SEM (cell line): ENCODE data around the genes CFAP92, RAB43 and PLXND1.

GRCh38 chr3:128884389-128884877 is 5.0 kb downstream of the ACAD9 start:
- PRO-cap, result no peak

- PRO-cap, result bidirectional peak, plus-strand start at chr3:128994286, minus-strand start at chr3:128994076
Measured at GRCh38 chr3:128993852-128994454, at the start of gene CFAP92. CFAP92 (minus strand) TSS chr3:128994076.

DNA sequence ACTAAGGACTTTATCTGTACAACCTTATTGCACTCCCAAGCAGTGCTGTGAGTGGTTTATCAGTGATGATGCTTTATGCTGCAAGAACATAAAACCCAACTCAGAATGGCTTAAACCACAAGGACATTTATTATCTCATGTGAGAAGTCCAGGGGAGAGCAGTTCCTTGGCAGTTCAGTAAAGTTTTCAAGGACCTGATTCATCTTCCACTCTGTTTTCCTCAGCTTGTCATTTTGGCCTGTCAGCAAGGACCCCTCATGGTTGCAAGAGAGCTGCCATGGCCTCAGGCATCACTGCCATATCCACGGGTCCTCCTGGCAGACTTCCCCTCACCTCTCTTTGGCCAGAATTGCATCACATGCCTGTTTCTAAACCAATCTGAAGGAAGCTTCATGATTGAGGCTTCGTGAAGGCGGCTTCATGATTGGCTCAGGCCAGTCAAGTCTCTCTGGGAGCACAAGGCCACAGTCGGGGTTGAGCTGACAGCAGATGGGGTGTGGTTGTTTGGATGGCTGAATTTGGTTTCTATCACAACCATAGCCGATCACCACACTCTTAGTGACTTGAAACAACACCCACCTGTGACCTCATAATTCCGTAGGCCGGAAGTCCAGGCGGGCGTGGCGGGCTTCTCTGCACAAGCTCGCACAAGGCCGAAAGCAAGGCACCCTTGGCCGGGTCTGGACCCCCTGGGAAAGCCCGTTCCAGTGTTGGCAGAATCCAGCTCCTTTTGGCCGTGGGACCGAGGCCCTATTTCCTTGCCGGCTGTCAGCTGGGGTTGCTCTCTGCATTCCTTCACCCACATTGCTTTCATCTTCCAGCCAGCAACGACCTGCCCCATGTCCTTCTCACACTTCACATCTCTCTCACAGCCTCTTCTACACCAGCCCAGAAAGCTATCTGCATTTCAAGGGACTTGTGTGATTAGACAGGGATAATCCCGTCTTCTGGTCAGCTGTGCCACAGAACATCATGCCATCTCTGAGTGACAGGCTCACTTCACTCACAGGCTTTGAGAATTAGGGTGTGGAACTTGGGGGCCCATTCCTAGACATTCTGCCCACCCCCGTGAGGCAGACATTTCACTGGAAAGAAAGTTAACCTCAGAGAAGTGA is 16.1 kb downstream of the EFCC1 start:
- PRO-cap, result bidirectional peak, plus-strand start at position 638 of the sequence, minus-strand start at position 326 of the sequence

- PRO-cap, result no peak
Measured at GRCh38 chr3:129039903-129040382, 20.6 kb upstream of the GP9 start.

DNA sequence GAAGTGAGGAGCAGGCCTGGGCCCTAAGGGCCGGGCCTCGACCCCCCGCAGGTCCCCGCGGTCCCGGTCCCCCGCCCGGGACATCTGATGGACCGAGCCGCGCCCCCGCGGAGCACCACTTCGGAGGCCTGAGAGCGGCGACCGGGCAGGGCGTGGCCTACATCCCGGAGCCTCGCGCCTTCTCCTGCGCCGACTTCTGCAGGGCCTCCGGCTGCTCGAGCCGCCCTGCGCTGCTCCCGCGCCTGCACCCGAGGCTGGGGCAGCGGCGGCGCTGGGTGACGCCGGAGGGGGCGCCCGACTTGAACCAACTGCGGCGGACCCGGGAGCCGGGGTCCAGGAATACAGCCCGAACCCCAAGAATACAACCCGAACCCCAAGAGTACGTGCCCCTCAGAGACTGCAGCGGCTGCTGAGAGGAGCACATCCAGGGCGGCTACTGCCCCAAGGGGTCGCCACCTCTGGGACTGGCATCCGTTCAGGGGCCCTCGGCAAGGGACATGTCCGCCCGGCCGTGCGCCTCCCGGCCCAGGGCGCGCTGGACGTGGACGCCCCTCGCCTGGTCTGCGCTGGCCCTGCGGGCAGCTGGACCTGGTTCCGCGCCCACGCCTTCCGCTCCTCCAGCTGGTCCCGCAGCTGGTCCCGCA is 14.8 kb upstream of the GP9 start:
- PRO-cap, result no peak

- PRO-cap, result no peak
Measured at GRCh38 chr3:129077169-129077508, 16.6 kb downstream of the GP9 start.

GRCh38 chr3:129087365-129087818 is 26.8 kb downstream of the GP9 start:
- PRO-cap, result no peak

- PRO-cap, result unidirectional peak, minus-strand start at chr3:129121804; unidirectional peak, minus-strand start at chr3:129122010
Measured at GRCh38 chr3:129121728-129122646, at the start of gene RAB43. RAB43 (minus strand) TSS chr3:129121804.

DNA sequence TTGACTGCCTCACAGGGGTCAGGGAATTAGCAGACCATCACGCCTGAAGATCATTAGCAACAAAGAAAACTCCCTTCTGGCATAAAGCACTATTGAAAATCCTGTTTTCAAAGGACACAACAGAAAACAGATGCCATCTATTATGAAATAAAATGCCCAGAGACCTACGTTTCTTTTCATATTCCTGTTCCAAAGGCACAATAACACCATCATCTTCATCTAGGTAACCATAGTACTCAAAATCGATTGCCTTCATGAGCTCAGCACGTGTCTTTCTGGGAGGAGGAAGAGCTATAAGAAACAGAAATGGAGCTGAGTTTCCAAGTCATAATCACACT is 13.0 kb upstream of the RAB43 start:
- PRO-cap, result no peak

DNA sequence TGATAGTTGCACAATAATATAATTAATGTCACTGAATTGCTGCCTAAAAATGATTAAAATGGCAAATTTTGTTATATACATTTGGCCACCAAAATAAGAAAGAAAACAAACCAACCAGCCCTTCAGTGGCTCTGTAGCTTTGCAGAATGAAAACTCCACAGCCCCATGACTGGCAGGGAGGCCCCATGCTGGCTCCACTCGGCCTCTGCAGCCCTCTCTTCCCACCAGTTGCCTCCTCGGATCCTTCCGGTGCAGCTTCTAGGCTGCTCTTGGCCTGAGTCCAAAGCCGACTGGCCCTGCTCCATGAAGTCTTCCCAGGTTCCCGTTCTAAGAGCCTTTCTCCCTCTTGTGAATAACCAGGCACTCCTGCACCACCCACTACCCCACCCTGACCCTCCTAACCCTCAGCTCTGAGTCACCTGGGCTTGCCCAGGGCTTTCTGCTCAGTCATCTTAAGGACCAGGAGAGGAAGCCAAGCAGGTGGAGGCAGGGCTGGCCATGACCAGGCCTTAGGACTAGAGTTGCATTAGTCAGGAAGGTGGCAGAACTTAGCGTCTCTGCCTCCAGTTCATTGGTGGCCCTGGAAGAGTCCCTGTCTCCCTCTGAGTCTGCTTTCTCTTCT is 28.0 kb upstream of the CNBP start:
- PRO-cap, result no peak

DNA sequence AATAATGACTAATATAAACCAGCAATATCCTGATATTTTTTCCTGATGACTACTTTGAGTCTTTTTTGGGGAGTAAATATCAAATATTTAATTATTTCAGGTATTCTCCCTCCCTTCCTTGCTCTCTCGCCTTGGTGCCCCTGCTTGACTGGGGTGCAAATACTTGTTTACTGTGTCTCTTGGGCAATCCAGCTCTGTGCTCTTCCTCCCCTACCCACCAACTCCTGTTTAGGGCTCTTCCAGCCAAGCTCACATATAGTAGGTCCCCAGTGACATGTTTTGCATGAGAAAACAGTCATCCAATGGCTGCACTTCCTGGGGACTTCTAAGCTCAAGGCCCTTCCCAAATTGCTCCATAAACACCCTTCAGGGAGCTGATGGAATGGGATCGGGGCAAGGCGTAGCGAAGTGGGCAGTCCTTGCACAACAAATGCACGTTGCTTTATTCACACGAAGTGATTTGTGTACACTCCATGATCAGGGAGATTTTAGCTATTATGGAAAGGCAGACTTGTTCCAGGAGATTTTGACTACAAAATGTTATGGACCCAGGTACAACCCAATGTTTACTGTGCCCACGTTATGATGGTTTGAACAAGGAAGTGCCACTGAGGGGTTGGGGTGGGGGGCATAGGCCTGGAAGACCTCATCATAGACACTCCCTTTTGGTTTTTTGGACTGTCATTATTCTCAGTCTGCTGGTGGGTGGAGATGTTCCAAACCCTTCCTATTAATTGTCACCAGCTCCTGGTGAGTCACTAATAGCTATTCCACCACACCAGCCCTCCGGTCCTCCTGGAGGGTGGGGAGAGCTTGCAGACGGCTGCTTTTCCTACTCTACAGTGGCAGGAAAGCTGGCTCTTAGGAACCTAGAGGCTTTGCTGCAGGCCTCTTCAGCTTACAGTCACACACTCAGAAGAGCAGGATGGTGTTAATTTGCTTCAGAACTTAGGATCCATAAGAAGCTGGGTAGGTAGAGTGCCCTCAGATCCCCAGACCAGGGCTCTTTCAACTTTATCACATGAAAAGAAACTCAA is 9.2 kb upstream of the COPG1 start:
- PRO-cap, result no peak

DNA sequence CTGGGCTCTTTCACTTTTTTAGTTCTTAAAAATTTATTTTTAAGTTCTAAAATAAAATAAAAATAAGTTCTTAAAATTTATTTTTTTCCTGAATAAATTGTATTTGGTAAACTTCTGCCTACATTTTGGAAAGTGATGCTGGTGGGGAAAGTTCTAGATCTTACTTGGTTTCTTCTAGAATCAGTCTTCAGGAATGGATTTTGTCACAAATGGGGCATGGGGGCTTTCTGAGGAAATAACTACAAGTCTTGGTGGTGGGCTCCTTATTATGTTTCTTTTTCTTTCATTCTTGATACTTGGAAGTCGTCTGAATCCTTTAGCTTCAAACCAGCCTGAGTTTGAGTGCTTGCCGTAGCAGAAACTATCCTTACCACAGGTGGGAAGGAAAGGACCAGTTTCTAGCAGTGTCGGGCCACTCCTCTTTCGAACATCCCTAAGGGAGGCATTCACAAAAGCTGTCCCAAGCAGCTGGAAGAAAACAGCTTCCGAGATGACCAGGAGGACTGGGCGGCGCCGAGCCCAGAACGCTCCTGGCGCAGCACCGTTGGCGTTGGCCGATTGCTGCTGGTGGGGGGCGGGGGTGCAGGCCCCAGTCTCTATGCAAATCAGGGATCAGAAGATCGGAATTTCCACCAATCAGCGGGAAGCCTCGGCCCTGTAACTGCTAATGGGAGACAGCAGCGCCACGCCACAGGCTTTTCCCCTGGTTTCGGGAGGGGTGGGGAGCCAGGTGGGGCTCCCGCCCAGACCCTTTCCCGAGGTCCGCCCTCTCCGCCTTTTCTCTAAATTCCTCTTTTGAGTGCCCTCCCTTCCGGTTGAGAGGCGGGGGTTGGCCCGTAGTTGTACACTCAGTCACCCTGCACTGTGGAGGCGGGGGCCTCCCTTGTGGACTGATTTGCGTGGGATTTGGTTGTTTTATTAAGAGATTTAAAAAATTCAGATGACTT is 10.6 kb downstream of the H1-10 start:
- PRO-cap, result no peak

GRCh38 chr3:129402127-129402812 is 26.2 kb downstream of the EFCAB12 start:
- PRO-cap, result no peak

GRCh38 chr3:129429872-129431074 is 1.8 kb upstream of the EFCAB12 start:
- PRO-cap, result no peak

GRCh38 chr3:129486424-129486793 is 42.0 kb upstream of the RHO start:
- PRO-cap, result no peak

DNA sequence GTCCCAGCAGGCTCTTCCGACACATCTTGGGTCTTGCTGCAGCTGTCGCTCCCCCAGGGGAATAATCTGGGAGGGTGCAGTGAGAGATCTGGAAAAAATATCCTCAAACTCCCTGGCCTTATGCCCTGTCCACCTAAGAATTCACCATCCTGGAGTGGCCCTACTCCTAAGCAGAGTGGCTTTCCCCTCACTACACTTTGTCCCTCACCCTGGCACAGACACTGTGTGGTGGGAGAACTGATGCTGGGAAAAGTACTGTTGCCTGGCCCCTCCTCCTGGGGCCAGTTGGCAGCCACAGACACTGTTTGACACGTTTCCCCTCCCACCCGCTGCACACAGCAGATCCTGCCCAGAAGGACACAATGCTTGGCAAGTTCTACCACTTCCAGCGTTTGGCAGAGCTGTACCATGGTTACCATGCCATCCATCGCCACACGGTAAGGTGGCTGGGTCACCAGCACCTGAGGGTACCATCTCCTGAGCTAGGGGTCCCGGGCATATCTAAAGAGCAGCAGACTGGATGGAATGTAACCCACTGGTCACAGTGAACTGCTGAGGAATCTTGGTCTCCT is 21.0 kb upstream of the RHO start:
- PRO-cap, result no peak

- PRO-cap, result no peak
Measured at GRCh38 chr3:129557059-129558013, 14.4 kb downstream of the H1-8 start.

DNA sequence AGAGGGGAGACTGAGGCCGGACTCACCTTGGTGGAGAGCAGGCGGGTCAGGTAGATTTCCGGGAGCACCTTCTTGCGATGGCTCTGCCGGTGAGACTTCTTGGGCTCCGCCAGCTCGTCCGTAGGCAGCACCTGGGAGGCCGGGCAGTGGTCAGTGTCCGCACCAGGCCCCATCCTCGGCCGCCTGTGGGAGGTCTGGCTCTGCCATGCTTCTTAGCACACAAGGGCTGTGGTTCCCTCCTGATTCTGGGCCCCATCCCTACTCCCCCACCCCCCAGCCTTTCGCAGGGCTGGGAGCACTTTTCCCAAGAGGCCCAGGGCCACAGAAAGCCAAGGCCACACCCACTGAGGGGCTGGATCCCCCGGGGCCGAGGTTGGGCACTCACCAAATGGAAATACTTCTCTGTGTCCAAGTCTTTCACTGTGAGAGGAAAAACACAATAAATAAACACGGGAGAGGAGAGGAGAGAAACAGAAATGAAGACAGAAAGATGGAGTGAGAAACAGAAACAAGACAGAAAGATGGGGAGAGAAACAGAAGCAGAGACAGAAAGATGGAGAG is 17.4 kb downstream of the H1-8 start:
- PRO-cap, result no peak

DNA sequence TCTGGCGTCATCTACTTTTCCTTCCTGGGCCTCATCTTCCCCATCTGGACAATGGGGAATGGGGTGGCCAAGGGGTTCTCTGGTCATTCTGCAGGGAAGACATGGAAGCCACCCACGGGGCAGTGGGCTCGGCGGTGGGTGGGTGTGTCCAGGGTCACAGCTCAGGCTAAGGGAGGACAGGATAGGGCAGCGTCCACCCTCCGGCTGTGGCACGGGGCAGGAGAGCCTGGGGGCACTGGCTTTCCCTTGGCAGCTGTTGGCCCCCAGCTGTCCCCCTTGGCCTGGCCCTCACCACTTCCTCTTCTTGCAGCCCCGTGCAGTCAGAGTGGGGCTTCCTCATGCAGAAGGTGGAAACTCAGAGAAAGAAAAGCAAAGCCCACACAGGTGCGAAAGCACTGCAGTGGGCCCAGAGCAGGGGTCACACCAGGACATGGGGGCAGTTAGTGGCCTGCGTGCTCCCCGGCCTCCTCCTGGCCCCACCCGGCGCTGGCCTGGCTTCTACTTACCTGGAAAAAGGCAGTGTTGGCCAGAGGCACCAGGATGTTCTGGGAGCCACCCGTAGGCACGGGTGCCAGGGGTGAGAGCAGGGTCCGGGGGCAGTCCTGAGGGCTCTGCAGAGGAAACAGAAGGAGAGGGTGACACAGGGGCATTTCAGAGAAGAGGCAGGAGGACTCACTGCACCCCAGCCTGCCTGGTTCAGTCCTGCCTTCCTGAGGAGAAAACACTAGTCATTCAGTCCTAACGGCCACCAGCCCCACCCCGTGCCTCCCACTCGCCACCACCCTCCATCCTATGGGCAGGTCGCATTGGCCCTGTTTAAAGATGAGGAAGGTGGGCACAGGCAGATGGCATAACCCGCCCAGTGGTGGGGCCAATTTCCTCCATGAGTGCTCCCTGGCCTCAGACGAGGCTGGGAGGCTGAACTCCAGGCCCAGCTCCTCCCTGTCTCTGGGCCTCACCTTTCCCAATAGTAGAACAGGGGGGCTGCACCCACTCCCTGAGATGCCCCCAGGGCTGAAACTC is 28.3 kb downstream of the PLXND1 start:
- PRO-cap, result bidirectional peak, plus-strand start at position 348 of the sequence, minus-strand start at position 269 of the sequence; bidirectional peak, plus-strand start at position 699 of the sequence, minus-strand start at position 704 of the sequence

- PRO-cap, result no peak
Measured at GRCh38 chr3:129606098-129606860, at the start of gene PLXND1. PLXND1 (minus strand) TSS chr3:129606676.